Measurements from ENCODE around the gene GADD45A.

DNA sequence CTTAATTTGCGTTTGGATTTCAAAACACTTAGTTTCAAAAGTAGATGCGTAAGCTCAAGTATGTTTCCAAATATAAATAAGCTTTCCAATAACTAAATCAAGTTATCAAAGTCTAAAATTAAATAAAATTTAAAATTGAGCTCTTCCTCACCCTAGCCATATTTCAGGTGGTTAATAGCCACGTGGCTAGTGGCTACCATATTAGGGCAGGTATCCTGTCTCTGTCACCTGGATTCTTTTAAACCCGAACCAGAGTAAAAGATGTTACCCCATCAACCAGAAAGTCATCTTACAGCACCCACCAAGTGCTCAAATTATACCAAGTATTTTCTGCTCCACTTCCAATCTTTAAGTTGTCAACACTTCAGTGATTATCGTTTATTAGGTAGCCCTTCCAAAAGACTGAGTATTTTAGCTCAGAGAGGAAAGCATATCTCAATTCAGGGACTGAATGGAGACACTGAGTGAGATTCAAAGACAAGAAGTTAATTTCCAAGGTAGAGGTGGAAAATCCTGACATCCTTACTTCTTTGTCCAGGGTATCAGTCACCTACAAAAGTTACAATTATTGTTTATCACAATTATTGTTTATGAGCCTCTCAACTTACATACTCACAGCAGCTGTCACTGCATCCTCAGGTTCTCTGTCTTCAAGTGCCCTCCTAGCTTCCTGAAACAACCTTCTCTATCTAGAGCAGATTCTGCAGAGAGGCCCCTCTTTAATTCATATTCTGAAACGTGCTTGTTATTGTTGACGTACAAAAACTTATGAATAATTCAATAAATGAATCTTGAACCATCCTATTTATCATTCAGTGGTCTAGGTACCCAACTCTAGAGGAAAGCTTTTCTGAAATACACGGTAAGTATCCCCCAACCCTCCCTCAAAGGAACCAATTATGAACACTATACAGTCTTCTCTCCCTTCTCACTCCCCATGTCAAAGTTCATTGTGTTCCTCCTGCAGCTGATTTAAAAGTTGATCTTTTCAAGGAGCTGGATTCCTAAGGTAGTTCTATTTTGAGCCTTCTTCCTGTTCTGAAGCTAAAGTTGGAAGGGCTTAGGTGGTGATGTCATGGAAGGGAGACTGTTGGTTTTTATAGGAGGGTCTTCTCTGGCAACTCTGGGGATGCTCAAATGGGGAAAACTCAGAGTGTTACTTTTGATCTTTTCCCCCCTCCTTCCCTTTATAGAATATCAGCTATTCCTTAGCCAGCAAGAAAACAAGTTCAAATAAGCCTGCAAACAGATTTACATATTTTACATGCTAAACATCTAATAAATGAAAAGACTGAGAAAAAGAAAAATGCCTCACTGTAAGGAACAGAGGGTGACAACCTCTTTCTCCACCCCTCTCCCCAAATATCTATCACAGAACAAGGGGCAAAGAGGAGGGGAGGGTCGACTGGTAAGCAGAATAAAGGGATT, 83.4 kb upstream of the AK4 start:
- RRBS, result no CpG with 5 or more reads among the region's 9 CpGs

DNA sequence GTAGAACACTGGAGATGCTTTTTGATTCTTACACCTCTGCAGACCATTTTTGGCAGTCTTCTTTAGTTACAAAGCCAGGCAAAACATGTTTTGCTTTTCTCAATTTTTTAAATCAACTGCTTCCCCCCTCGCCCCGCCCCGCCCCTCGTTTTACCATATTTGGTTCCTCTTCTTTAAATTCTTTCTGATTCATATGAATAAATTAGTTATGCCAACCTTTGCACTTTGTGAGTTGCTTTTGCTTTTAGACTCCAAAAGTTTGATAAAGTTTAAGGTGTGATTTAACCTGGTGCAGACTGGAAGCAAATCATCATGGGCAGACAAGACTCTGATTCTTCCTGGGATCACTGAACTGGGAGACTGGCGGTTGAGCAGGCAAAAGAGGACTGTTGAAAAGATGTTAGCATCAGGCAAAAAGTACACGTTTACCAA, 78.7 kb upstream of the AK4 start:
- RRBS, result no CpG with 5 or more reads among the region's 6 CpGs

DNA sequence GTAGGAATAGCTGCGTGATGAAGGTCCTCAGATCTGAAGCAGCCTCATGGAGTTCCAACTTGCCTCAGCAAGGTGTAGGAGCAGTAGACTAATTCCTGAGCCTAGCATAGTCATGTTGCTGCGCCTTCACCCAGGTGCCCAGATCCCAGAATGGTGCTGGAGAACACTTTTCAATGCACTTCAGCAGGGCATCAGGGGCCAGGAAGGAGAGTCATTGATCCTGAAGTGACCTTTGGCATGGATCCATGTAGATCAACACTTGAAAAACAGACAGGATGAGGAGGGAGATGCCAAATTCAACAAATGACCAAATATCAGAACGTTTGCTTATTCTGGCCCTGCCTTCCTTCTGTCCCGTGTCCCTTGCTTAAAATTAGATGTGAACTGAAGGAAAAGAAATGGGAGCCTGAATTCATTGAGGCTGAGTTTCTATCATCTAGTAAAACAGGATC, 91.9 kb downstream of the LEPR start:
- RRBS, result no CpG with 5 or more reads among the region's 4 CpGs

DNA sequence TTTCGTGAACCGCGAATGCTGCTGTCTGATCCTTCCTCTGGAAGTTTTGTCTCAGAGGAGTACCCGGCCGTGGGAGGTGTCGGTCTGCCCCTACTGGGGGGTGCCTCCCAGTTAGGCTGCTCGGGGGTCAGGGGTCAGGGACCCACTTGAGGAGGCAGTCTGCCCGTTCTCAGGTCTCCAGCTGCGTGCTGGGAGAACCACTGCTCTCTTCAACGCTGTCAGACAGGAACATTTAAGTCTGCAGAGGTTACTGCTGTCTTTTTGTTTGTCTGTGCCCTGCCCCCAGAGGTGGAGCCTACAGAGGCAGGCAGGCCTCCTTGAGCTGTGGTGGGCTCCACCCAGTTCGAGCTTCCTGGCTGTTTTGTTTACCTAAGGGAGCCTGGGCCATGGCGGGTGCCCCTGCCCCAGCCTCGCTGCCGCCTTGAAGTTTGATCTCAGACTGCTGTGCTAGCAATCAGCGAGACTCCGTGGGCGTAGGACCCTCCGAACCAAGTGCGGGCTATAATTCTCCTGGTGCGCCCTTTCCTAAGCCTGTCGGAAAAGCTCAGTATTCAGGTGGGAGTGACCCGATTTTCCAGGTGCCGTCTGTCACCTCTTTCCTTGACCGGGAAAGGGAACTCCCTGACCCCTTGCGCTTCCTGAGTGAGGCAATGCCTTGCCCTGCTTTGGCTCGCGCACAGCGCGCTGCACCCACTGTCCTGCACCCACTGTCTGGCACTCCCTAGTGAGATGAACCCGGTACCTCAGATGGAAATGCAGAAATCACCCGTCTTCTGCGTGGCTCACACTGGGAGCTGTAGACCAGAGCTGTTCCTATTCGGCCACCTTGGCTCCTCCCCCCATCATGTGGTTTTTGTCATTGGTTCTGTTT, 129.9 kb downstream of the LEPR start:
- RRBS, result no CpG with 5 or more reads among the region's 33 CpGs

- RRBS, result no CpG with 5 or more reads among the region's 4 CpGs
Observed at GRCh38 chr1:65791336-65791815, 1.3 kb upstream of the PDE4B start.

GRCh38 chr1:66250436-66250932, 283.5 kb upstream of the SGIP1 start:
- RRBS, result no CpG with 5 or more reads among the region's 3 CpGs

GRCh38 chr1:66275529-66276153, 258.3 kb upstream of the SGIP1 start:
- RRBS, result no CpG with 5 or more reads among the region's 5 CpGs

- RRBS, result no CpG with 5 or more reads among the region's 1 CpG
Observed at GRCh38 chr1:66282074-66282840, 251.7 kb upstream of the SGIP1 start.

GRCh38 chr1:66555789-66556771, 22.1 kb downstream of the SGIP1 start:
- RRBS, result no CpG with 5 or more reads among the region's 10 CpGs

GRCh38 chr1:66728976-66729472, 23.2 kb upstream of the DYNLT5 start:
- RRBS, result no CpG with 5 or more reads among the region's 5 CpGs

GRCh38 chr1:66877955-66878330, 46.7 kb downstream of the DNAI4 start:
- RRBS, result no CpG with 5 or more reads among the region's 2 CpGs

- RRBS, result no CpG with 5 or more reads among the region's 8 CpGs
Observed at GRCh38 chr1:66981079-66982386, 56.7 kb downstream of the MIER1 start.

- RRBS, result no CpG with 5 or more reads among the region's 2 CpGs
Observed at GRCh38 chr1:67427463-67427836, 2.8 kb downstream of the SERBP1 start.

GRCh38 chr1:67431605-67432274, 1.5 kb upstream of the SERBP1 start:
- RRBS, result no CpG with 5 or more reads among the region's 11 CpGs

GRCh38 chr1:67521845-67522409, 91.7 kb upstream of the SERBP1 start:
- RRBS, result no CpG with 5 or more reads among the region's 7 CpGs

- RRBS, result no CpG with 5 or more reads among the region's 1 CpG
Observed at GRCh38 chr1:67525133-67525345, 94.8 kb upstream of the SERBP1 start.

- RRBS, result no CpG with 5 or more reads among the region's 3 CpGs
Observed at GRCh38 chr1:67645497-67646198, 39.4 kb upstream of the GADD45A start.

GRCh38 chr1:67685104-67686200, at the start of gene GADD45A:
Gene GADD45A (plus strand): TSS chr1:67685201.
- RRBS, result 1% methylated on average over 30 of the region's 96 CpGs

DNA sequence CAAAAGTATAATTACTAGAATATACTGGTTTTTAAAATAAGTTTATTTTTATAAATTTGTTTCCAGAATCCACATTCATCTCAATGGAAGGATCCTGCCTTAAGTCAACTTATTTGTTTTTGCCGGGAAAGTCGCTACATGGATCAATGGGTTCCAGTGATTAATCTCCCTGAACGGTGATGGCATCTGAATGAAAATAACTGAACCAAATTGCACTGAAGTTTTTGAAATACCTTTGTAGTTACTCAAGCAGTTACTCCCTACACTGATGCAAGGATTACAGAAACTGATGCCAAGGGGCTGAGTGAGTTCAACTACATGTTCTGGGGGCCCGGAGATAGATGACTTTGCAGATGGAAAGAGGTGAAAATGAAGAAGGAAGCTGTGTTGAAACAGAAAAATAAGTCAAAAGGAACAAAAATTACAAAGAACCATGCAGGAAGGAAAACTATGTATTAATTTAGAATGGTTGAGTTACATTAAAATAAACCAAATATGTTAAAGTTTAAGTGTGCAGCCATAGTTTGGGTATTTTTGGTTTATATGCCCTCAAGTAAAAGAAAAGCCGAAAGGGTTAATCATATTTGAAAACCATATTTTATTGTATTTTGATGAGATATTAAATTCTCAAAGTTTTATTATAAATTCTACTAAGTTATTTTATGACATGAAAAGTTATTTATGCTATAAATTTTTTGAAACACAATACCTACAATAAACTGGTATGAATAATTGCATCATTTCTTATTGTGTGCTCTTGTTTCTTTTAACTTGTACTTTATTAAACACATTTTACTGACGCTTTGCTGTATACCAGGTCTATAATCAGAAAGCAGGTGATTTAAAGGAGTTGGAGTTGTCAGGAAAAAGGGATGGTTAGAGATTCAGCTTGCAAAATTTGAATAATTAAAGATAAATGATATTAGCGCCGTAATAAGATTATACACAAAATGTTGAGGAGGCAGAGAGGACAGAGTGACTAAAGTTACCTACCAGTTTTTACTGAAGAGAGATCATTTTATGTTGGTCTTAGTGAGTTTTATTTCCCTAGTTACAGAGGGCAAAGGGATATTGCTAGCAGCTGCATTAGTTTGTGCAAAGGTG, 2.9 kb downstream of the GADD45A start:
- RRBS, result no CpG with 5 or more reads among the region's 8 CpGs

DNA sequence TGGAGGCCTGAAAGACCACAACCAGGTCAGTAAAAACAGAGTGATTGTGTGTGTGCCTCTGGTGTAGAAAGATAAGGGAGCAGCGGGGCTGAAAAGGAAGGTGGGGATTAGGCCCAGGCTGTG, 3.6 kb downstream of the GADD45A start:
- RRBS, result no CpG with 5 or more reads among the region's 1 CpG